Omental fat pad (tissue), 4 donors: Measurements from ENCODE around the genes KLHL8 and PIGY.

DNA sequence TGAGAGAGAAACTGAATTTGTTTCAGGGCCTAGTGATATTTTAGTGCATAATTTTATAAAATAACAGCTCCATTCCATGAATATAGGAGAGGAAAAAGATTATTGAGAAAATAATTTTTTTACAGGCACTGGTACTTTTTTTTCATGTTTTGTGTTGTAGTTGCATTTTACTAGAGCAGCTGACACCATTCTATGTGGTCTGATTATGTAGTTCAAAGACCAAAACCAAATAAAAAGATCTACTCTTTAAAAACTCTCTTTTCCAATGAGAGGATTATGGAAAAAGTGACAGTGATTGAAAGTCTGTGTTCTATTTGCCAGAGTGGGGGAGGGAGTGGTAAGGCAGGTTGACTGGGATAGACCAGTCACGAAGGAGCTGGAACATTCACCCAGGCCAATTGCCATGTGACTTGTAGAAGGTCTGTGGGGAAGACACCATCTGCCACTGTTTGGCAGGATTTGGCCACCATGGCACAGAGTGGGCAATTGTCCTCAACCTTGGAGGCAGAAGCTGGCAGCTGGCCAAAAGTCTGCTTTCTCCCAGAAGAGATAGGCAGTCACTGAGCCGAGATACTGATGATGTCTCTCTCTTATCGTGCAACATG lies 266.8 kb downstream of the ARHGAP24 start:
- PRO-cap = no peak
- RAMPAGE, long total RNA, 4 experiments = no peak in any of the 4 experiments

GRCh38 chr4:85780463-85781241 lies 305.7 kb downstream of the ARHGAP24 start:
- PRO-cap = no peak
- RAMPAGE, long total RNA, 4 experiments = no peak in any of the 4 experiments

DNA sequence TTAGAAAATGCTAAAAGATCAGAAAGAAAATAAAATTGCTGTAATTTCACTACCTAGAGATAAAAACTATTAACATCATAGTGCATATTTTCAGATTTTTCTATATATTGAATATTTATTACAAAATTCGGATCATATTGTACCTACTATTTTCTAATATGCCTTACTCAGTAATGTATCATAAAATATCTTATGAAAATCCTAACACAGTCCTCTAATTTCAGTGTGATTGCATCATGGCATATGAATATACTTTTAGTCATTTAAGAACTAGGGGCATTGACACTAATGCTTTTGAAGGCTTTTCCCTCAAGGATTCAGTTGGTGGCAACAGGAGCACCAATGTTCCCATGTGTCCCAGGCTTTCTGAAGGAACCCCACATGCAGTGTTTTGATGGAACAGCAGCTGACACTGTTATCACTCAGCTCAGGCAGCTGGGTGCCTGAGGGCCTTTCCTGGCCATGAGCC lies 348.2 kb downstream of the ARHGAP24 start:
- PRO-cap = no peak
- RAMPAGE, long total RNA, 4 experiments = no peak in any of the 4 experiments

GRCh38 chr4:85932743-85933701 lies 426.8 kb downstream of the MAPK10 start:
- PRO-cap = no peak
- RAMPAGE, long total RNA, 4 experiments = no peak in any of the 4 experiments

GRCh38 chr4:85953475-85953905 lies 406.4 kb downstream of the MAPK10 start:
- PRO-cap = no peak
- RAMPAGE, long total RNA, 4 experiments = no peak in any of the 4 experiments

GRCh38 chr4:86075694-86076380 lies 284.0 kb downstream of the MAPK10 start:
- PRO-cap = no peak
- RAMPAGE, long total RNA, 4 experiments = no peak in any of the 4 experiments

DNA sequence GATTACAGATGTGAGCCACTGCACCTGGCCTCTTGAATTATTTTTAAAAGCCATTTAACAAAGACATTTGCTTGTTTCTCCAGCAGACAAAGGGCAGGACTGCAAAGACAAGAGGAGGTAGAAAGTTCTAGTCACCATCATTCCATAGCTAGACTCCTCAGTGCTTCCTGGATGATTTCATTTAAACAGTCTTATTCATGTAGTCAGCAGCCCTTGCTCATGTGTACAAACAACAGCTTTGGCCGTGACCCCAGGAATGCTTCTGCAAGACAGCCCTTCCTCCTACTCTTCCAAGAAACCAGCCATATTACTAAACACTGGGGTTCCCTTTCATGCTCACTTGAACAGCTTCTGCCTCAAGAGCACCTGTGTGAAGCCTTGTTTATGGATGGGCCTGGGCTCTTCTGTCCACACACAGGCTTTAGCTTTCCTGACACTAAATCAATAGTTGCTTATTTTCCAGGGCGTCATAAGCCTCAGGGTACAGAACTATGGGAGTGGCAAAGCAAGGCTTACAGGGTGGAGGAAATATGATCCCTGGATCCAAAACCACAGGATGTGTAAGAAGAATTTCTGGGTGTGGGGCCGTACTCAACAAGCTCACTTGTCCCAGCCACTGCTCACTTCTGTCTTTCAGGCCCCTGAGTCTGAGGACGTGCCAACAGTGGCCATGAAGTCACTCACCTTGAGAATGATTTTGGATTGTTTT lies 17.9 kb downstream of the SLC10A6 start:
- PRO-cap = no peak
- RAMPAGE, long total RNA, 4 experiments = no peak in any of the 4 experiments

- PRO-cap = no peak
- RAMPAGE, long total RNA, 4 experiments = no peak in any of the 4 experiments
Measured at GRCh38 chr4:87030220-87030459, 95.3 kb downstream of the AFF1 start.

- PRO-cap = no peak
- RAMPAGE, long total RNA, 4 experiments = no peak in any of the 4 experiments
Measured at GRCh38 chr4:87220272-87220869, at the start of gene KLHL8. Gene KLHL8, minus strand, starts transcription at chr4:87220618.

GRCh38 chr4:87500655-87500931 lies 28.6 kb downstream of the SPARCL1 start:
- PRO-cap = no peak
- RAMPAGE, long total RNA, 4 experiments = no peak in any of the 4 experiments

GRCh38 chr4:87718037-87718670 lies 68.1 kb downstream of the DMP1 start:
- PRO-cap = no peak
- RAMPAGE, long total RNA, 4 experiments = no peak in any of the 4 experiments

DNA sequence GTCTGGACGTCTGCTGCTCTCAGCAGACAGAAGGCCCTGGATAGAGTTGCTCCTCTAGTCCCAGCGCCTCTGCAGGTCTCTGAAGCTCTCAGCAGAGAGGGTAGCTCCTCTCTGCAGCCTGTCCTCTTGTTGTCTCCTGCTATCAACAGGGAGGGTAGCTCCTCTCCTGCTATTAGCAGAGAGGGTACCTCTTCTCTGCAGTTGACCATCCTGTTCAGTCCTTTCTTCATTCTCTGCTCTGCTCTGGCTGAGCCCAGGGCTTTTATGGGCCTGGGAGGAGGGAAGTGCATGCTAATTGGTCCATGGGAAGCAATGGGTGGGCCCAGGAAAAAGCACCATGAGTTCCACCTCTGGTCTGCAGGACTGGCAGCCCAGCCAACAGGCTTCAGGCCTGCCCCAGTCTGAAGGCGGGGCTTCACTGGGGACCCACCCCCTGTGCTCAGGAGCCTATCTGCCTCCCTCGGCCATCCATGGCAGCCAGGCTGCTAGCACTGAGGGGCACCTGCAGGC lies 54.0 kb upstream of the IBSP start:
- PRO-cap = no peak
- RAMPAGE, long total RNA, 4 experiments = no peak in any of the 4 experiments

- PRO-cap = no peak
- RAMPAGE, long total RNA, 4 experiments = no peak in any of the 4 experiments
Measured at GRCh38 chr4:87864402-87864721, 31.6 kb downstream of the MEPE start.

DNA sequence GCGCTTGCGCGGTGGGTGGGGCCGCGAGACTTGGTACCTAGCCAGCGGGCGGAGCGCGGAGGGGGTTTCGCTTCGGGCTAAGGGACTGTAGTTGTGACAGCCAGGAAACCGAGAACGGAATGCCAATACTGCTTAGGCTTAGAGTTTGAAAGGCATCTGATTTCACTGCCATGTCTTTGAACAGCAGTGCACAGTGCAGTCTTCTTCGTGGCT lies 388 bp upstream of the PPM1K start:
- PRO-cap = no peak
- RAMPAGE, long total RNA, 4 experiments = no peak in any of the 4 experiments

DNA sequence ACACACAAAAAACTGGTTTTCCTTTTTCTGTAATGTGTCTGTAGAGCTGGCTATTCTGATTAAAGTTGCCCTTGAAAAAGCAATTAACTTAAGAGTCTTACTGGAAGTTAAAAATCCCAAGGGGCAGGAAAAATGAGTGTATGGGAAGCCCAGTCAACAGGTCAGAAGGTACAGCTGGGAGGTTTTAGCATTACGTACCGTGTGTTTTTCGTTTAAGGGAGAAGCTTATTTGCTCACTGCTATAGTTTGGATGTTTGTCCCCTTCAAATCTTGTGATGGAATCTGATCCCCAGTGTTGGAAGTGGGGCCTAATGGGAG lies 37.1 kb upstream of the HERC6 start:
- PRO-cap = no peak
- RAMPAGE, long total RNA, 4 experiments = no peak in any of the 4 experiments

- PRO-cap = bidirectional peak, plus-strand start at chr4:88523893, minus-strand start at chr4:88523705
- RAMPAGE, long total RNA, 4 experiments = start-site peak on the minus strand in 4 of 4 experiments, at chr4:88523635-88523787 at its widest, 20 to 3,533 reads per replicate
Measured at GRCh38 chr4:88523413-88524079, at the start of gene PIGY. Gene PIGY, minus strand, starts transcription at chr4:88523776.

- PRO-cap = no peak
- RAMPAGE, long total RNA, 4 experiments = no peak in any of the 4 experiments
Measured at GRCh38 chr4:88646574-88647517, 50.8 kb downstream of the NAP1L5 start.

DNA sequence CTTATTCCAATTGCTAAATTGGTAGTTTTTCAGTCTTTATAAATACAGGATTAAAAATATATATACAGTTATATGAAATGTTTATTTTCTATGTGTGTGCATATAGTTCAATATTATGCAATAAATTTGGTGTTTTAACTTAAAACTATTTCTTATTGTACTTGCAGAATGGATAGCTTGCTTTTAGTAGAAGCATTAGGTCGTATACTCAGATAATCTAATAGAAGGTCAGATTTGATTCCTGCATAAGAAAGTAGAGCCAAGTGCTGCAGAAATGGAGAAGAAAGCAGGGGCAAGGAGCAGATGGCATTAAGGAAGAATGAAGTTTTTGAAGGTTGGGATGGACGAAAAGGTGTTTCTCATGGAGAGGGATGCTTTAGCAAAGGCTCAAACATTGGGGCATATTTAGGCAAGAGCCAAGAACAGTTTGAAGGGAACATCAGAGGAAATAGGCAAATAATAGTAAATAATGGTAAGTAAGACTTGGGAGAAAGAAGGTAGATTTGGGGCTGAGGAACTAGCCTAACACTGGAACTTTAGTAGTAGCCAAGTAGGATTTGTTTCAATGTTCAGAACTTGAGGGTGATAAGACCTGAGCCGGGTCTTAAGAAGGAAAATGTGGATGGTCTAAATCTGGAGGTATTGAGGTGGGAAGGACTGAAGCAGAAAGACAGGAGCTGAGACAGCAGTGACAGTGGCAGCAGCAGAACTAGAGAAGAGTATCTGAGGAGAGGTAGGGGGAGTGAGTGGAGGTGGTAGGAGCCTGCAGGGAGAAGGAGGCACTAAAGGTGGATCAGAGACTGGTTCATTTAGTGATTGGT lies 11.0 kb upstream of the NAP1L5 start:
- PRO-cap = no peak
- RAMPAGE, long total RNA, 4 experiments = no peak in any of the 4 experiments

DNA sequence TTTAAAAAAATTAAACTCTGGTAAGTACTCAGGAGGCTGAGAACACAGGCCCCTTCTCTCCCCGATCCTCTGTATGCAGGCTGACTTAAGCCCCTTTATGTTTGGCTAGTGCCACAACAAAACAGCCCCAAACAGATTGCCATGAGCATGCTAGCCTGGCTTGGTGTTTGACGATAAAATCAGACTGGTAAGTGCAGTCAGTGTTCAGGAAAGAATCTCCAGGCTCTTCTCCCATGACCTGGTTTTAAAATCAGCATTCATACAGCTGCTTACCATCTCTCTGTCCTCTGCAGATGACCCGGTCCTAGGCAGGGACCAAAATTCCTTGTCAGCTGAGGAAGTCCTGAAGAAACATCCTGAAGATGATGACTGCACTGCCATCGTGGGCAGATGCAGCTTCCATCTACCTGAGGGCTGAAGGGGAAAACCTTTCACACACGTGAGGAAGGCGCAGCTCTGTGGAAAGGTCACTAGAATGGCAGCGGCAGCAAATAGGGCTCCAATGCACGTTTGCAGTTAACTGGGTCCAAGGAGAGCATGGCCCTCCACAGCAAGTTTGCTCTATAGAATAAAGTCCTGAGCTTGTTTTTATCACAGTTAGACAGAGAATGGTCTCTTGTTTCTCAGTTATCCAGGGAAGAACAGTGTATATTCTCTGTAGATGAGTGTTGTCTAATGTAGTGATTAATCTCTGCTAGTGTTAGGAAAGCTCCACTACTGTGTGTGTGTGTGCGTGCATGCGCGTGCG lies 30.1 kb upstream of the NAP1L5 start:
- PRO-cap = no peak
- RAMPAGE, long total RNA, 4 experiments = no peak in any of the 4 experiments

DNA sequence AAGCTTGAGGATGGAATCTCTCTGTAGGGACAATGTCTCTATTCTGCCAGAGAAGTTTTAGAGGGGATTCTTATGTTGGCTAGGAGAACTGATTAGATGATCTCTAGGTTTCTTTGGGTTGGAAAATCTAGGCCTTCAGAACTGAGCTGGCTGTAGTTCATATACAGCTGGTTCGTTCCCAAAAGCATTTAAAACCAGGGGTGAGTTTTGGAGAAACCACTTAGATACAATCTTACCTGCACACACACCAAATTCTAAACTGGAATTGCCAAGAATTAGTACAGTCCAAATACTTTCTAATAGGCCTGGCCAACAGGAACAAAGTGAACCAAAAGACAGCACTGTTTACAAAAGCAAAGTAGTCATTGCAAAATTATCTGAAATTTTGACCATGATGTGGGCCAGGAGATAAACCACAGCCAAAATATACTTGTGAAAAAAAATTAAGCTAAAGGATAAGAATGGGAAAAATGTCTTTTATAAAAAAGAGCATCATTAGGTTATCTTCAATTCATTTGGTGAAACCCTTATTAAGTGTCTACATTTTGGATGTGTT lies 37.9 kb upstream of the NAP1L5 start:
- PRO-cap = no peak
- RAMPAGE, long total RNA, 4 experiments = no peak in any of the 4 experiments